Heart (tissue), 3 donors: ENCODE measurements around the gene EIF4E1B.

DNA sequence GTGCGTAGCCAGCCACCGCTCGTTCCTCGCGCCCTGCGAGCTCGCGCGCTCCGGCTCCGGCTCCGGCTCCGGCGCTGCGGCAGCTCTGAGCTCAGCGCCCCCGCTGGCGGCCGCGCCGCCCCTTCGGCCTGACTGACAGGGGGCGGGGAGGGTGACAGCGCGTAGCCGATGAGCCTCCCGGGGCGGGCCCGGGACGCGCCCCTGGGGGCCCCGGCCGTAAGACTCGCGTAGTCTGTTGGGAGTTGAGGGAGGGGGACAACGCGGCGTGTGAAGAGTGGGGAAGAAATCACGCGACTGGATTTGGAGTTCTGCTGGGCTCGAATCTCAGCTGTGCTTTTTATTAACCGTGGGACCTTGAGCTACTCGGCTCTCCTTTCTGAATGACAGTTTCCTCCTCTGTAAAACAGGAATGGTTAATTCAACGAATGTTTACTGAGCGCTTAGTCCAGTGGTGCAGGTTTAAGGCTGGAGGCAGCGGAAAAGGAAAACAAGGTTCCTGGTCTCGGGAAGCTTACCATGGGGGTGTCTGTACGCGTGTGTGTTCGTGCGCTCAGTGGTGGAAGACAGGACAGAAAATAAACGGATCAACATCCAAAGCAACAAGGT is at the start of gene EIF4E1B:
TSS of gene EIF4E1B (plus strand) at position 228 of the 606 bp plus-strand sequence.
- RAMPAGE, long total RNA, 2 experiments = no peak in any of the 2 experiments

GRCh38 chr5:176657899-176658832 is 10.9 kb downstream of the TSPAN17 start:
- RAMPAGE, long total RNA, 2 experiments = no peak in any of the 2 experiments

GRCh38 chr5:176823859-176824369 is 13.6 kb downstream of the UNC5A start:
- RAMPAGE, long total RNA, 2 experiments = no peak in any of the 2 experiments

- RAMPAGE, long total RNA, 2 experiments = no peak in any of the 2 experiments
Observed at GRCh38 chr5:176846375-176846903, 36.1 kb downstream of the UNC5A start.

GRCh38 chr5:176862062-176862968 is 36.8 kb downstream of the HK3 start:
- RAMPAGE, long total RNA, 2 experiments = no peak in any of the 2 experiments

DNA sequence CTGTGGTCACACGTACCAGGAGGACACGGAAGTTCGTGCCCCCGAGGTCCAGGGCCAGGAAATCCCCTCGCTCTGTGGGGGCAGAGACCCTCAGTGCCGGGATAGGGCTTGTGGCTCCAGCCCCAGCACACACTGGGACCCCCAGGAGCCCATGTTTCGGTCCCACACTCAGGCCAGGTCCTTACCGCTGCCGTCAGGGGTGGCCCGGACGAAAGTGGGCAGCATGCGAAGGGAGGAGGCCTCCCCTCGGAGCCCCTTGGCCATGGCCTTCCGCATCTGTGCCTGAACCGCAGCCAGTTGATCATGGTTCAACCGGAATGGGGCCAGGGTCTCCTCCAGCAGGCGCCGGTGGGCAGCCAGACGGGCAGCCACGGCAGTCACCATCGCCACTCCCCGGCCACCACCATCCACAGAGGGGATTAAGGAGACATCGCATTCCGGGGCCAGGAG is 11.9 kb downstream of the HK3 start:
- RAMPAGE, long total RNA, 2 experiments = no peak in any of the 2 experiments

DNA sequence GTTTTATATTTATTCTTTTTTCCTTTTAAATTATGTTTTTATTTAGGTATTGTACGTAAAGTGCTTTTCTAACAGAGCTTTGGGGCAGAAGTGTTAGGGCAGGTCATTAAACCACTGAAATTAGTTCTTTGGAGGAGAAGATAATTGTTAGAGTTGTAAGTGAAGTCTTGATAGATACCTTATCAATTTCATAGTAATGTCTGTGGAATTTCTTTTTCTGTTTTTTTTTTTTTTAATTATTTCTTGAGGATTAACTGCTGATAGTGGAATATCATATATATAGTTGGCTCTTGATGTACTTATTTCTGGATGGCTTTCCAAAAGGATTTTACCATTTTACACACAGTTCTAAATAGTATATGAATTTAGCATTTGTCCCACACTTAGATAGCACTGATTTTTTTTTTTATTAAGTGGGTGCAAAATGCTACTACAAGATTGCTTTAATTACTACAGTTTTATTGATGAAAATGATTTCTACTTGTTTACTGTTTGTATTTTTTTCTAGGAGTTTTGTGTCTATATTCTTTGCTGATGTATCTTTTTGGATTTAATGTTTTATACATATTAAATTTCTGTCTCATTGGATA is 19.5 kb downstream of the NSD1 start:
- RAMPAGE, long total RNA, 2 experiments = no peak in any of the 2 experiments

DNA sequence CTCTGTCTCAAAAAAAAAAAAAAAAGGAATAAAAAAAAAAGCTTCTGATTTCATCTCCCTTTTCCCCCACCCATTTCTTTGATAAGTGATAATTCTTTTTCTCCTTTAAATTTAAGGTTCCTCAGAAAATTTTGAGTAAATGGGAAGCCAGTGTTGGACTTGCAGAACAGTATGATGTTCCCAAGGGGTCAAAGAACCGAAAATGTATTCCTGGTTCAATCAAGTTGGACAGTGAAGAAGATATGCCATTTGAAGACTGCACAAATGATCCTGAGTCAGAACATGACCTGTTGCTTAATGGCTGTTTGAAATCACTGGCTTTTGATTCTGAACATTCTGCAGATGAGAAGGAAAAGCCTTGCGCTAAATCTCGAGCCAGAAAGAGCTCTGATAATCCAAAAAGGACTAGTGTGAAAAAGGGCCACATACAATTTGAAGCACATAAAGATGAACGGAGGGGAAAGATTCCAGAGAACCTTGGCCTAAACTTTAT is 76.0 kb downstream of the NSD1 start:
- RAMPAGE, long total RNA, 2 experiments = no peak in any of the 2 experiments

DNA sequence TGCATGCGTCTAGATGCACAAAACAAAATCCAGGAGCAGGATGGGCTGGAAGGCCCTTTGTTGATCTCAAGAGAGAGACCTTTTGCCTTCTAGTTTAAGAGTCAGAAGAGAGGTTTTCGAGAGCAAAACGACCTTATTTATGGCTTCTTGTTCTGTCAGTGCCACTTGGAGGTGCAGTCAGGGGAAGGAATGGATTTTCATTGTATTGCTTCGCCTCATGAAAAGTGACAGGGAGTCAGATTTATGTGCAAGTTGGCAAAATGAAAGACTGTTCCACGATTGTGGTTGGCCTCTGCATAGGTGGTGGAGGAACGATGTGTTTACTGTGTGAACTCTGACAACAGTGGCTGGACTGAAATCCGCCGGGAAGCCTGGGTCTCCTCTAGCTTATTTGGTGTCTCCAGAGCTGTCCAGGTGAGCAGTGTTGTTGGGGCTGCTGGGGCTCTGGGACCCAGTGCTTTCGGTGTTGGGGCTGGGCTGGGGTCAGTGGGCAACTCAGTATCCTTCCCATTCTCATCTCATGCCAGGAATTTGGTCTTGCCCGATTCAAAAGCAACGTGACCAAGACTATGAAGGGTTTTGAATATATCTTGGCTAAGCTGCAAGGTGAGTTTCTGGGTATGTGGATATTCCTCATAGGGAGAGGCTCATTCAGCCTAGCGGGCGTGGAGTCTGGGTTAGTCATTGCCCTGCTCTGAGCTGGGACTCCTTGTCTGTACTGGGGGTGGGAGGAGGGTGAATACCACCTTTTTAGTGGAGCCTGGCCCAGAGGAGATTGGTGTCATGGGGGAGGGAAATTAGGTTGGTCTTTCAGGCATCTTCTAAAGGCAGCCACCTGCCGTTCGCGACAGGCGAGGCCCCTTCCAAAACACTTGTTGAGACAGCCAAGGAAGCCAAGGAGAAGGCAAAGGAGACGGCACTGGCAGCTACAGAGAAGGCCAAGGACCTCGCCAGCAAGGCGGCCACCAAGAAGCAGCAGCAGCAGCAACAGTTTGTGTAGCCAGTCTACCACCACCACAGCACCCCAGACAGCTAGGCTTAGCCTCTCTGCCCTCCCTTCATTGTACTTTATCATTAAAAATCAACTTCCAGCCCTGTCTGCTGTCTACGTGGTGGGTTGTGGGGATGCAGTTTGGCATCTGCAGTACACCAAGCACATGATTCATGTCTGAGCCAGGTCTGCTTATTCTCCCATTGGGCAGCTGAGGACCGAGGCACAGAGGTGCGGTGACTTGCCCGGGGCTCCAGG is 2.4 kb downstream of the PRELID1 start:
- RAMPAGE, long total RNA, 2 experiments = no peak in any of the 2 experiments

- RAMPAGE, long total RNA, 2 experiments = no peak in any of the 2 experiments
Observed at GRCh38 chr5:177327514-177328735, 16.2 kb upstream of the MXD3 start.

GRCh38 chr5:177355737-177356203 is 2.0 kb upstream of the RGS14 start:
- RAMPAGE, long total RNA, 2 experiments = no peak in any of the 2 experiments

- RAMPAGE, long total RNA, 2 experiments = no peak in any of the 2 experiments
Observed at GRCh38 chr5:177389001-177390379, 5.3 kb downstream of the SLC34A1 start.

- RAMPAGE, long total RNA, 2 experiments = no peak in any of the 2 experiments
Observed at GRCh38 chr5:177402386-177403271, 2.2 kb upstream of the PFN3 start.

DNA sequence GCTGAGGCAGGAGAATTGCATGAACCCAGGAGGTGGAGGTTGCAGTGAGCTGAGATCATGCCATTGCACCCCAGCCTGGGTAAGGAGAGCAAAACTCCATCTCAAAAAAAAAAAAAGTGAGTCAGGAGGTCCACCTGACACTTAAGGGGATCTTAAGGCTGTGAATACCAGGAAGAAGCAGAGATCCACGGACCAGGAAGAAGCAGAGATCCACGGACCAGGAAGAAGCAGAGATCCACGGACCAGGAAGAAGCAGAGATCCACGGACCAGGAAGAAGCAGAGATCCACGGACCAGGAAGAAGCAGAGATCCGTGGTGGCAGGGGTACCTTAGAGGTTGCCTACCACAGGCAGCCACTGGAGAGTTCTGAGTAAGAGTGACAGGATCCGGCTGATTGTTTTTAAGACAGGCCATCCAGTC is 6.1 kb upstream of the GRK6 start:
- RAMPAGE, long total RNA, 2 experiments = no peak in any of the 2 experiments

GRCh38 chr5:177453807-177454094 is 7.1 kb downstream of the PRR7 start:
- RAMPAGE, long total RNA, 2 experiments = no peak in any of the 2 experiments

GRCh38 chr5:177485130-177485815 is 11.8 kb upstream of the DBN1 start:
- RAMPAGE, long total RNA, 2 experiments = no peak in any of the 2 experiments

DNA sequence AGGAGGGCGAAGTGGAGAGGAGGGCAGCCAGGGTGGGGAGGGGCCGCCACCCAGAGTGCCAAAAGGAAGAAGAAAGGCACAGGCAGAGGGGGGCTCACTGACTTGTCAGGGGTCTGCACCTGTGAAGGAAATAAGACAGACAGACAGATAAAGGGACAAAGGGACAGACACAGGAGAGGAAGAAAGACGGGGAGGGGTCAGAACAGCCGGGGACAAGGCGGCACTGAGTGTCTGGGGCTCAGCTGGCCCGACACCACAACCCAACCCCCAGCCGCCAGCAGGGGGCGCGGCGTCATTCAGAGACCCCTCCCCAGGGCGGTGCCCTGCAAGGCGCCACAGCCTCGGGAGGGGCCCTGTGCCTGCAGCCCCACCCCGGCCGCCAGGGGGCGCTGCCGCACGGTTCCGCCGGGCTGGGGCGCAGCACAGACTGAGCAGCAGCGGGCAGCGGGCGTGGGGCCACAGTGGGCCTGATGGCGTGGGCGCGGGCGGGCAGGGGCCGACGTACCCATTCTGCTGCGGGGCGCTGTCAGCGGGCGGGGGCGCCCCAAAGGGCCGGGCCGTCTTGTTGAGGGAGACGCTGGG is 6.0 kb downstream of the PDLIM7 start:
- RAMPAGE, long total RNA, 2 experiments = no peak in any of the 2 experiments

- RAMPAGE, long total RNA, 2 experiments = no peak in any of the 2 experiments
Observed at GRCh38 chr5:177508477-177509380, 897 bp downstream of the DOK3 start.

DNA sequence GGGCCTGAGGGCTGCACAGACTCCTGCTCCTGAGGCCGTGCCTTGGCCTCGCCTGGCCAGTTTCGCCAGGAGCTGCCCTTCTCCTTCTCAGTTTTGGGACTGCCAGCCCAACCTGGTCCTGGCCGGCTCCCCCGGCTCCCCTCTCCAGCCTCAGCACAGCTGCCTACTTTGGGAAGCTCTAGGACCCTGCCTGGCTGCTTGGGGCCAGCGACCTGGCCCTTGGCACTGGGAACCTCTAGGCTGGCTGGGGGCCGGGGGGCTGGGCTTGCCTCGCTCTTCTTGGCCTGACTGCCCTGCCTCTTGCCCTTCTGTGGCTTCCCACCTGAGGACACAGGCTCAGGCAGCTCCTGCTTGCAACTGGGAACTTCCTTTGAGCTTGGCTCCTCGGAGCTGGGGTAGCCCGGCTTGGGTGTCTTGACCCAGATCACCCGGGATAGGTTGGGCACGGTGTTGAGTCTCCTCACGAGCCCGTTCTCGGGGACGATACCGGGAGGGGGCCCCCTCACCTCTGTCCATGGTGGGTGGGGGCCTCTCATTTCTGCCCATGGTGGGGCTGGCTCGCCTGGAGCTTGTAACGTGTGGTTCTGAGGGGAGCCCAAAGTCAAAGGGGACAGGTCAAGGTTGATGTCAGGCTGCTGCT is 7.6 kb upstream of the DDX41 start:
- RAMPAGE, long total RNA, 2 experiments = no peak in any of the 2 experiments

DNA sequence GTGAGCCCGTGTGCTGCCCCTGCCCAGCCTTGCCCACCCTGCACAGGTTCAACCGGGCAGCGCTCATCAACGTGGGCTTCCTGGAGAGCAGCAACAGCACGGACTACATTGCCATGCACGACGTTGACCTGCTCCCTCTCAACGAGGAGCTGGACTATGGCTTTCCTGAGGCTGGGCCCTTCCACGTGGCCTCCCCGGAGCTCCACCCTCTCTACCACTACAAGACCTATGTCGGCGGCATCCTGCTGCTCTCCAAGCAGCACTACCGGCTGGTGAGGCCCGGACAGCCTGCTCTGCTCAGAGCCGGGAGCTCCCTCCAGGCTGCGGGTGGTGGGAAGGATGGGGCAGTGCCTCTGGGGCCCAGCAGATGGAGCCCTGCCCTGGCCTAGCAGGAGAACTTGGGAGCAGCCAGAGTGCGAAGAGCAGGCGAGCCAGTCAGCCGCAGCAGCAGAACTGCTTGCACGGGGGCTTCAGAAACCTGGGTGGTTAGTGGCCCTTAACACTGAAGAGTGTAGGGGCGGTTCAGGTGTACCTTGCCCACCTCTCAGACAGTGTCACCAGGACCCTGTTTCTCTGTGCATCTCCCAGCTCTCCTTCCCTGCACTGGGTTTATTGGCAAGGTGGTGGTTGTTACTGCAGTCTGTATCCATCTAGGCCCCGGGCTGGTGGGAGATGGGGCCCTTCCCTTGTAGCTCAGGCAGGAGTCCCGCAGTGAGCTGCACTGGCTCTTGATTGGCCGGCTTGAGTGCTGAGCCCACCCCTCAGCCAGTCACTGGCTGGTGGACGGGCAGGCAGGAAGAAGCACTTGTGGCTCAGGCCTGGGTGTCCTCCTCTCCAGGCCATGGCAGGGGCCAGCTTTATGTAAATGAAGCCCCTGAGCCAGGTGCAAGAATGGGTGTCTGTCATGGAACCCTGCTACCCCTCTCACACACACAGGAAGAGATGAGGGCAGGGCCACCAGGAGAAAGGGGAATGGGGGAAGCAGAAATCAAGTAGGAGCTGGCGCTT is 7.6 kb downstream of the B4GALT7 start:
- RAMPAGE, long total RNA, 2 experiments = no peak in any of the 2 experiments